ReNcell CX (cell line): ENCODE data around the gene RIMBP2.

DNA sequence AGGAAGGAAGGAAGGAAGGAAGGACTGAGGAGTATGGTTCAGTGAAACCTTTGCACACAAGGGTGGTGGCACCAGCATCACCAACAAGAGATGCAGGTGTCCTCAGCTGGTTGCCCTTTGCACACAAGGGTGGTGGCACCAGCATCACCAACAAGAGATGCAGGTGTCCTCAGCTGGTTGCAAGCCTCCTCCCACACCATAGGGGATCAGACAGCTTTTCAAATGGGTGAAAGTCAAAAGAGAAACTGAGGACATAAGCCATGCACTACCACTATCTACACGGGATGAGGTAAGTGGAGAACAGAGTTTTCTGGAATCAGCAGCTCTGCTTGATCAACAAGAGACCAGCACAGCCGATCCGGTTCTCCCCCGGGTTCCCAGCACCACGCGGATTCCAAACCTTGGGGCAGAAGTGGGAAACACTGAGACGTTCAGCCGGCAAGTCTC, 2.8 kb downstream of the RIMBP2 start:
- PRO-cap: no peak

- PRO-cap: no peak
These were observed at the start of gene RIMBP2 for GRCh38 chr12:130716125-130716875. TSS of gene RIMBP2 (minus strand) at chr12:130716299.

DNA sequence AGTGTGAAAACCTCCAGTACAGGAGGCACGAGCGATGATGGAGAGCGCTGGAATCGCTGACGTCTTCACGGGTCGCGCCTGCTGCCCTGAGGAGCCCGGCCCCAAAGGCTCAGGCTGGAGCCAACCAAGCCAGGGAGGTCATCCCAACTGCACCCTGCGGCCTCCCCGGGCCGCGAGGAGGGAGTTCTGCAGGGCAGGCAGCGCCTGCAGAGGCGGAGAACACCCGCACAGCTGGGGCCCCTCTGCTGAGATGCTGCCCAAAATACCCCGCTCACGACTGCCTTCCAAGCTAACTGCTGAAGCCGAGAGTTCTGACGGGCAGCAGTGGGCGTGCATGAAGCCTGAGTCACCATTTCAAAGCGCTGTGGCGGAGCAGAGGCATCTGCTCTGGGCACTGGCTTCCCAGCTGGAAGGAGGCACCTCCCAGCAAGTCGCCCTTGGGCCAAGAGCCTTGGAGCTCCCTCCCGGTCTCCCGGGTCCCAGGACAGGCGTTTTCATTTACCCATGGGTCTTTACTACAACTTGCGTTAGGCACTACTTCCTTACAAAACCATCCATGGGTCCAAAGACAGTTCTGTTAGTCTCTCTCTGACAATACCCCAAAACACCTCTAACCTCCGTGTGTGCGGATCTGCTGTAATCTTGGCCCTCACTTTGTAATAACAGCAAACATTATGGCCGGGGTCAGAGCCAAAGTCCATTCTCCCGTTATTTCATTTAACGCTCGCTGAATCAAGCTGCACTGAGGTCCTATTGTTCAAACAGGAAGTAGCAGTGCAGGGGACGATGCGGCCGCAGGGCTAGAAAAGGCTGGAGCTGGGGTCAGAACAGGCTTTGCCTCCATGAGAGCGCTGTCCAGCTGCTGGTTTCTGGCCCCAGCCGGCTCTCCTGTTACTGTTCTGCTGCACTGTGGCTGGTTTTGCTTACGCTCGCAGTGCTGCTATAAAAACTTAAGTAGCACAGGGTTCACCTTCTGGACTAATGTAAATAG, 60.2 kb upstream of the RIMBP2 start:
- PRO-cap: no peak

DNA sequence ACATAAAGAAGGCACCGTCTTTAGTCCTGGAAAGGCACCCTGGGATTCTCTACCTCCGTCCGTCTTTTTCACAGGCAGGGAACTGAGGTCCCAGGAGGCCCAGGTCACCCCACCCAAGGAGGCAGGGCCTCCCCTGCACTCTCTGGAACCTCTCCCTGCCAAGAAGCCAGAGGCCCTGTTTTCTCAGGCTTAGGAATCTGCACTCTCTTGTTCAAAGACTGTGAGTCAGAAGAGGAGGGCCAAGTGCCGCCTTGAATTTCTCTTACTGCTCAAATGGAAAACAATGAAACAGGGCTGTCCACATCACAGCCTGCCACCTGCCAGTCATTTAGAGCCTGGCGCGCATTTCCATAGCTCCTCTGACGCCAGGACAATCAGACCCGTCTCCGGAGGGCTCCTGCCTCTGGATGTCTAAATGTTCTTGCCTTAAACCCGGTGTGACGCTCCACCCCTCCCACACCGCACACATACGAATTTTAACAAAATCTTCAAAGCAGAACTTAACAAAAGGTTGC, 51.0 kb downstream of the STX2 start:
- PRO-cap: bidirectional peak, plus-strand start at position 355 of the sequence, minus-strand start at position 78 of the sequence

DNA sequence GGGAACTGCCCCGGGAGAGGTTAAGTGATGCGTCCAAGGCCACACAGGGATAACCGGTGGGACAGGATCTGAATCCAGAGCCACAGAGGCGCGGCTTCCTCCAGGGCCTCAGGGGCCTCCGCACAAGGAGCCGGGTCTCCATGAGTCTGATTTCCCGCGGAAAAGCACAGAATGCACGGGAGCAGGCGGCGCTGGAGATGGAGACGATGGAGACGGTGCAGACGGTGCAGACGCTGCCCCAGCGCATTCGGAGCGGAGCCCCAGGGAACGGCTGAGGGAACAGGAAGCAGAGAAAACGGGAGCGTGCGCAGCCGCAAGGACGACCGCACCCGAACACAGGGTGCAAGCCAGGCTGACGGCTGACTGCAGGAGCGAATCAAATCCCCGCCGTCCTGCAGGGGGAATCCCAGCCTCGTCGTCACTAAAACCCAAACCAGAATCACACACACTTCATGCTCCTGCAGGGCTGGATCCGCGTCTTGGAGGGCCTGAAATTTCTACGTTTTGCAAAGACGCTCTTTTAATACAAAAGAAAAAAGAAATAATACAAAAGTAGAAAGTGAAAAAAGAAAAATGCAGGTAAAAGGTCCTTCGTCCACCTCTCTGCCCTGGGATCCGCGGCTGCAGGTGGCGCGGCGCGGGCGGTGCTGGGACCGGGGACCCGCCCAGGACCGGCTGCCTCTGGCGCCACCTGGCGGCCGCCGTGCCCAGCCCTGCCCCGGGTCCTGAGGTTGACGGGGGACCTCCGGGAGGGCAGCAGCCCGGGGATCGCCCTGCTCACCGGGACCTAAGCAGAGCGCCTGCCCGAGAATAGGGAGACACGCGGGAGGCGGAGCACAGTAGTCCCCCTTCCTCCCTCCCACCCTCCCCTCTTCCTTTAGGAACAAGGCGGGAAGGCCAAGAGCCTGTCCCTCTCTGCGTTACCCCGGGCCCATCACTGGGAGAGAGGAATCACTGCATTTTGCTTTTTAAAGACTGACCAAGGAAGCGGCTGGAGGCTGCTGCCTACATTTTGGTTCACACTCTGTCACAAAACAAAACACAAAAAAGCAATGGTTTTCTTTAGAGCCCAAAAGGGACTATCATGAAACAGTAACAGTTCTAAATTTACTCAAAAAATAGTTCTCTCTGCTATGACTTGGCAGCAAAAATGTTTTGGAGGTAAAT, 20.2 kb downstream of the STX2 start:
- PRO-cap: no peak

DNA sequence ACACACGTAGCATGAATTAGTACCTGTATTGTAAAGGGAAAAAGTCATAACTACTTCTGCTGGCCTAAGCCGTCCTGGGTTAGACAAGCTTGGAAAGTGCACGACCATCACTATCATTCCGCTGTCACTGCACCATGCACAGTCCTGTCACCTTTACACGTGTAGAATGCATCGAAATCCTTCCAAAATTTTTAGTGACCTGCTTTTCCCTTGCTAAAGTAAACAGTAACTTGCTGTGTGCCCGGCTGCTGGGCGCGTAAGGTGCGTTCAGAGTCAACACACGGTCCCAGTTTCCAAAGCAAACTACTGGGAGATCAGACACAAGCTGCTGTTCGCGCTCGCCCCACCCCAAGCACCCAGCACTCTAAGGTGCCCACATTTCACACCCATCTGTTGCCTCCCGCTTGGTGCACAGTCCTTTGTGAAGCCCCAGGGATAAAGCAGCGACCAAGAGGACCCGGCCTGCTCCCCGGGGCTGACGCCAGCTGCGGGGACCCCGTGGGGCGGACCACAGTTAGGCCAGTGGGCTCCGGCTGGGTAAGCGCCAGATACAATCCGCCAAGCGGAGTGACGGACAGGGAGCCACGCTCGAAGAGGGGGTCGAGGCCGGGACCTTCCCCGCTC, 776 bp downstream of the STX2 start:
- PRO-cap: bidirectional peak, plus-strand start at position 553 of the sequence, minus-strand start at position 415 of the sequence

DNA sequence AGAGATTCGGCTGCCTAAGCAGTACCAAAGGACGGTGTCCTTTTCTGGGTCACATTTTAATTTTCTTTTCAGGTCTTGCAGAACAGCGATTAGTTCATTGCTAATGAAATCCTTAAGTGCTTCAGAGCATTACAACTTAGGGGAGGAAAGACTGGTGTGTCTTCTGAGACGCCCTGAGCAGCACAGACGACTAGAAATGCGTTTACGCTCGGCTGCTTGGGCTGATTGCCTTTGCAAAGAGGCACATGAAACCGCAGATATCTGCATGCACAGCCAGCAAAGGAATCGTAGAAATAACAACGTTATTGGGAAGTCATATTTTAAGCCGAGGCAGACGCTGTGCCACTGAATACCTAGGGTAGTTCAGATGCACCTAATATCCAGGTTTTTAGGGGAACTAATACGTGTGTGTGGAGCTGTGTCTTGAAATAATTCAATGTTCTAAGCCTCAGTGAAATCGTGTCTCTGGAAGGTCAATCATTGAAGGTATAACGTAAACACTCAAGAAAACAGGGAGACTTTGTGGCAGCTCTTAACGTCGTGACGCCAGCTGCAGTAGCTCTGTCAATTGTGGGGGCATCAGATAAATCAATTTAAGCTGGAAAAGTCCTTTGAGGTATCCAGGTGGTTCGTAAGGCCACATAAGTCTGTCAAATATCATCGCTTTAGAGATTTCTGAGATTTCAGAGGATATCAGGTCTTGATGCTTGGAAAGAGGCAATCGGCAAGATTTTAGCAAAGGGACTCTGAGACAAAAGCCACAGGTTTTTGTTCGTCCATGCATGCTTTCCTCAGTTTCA, 36.9 kb upstream of the ADGRD1 start:
- PRO-cap: no peak

DNA sequence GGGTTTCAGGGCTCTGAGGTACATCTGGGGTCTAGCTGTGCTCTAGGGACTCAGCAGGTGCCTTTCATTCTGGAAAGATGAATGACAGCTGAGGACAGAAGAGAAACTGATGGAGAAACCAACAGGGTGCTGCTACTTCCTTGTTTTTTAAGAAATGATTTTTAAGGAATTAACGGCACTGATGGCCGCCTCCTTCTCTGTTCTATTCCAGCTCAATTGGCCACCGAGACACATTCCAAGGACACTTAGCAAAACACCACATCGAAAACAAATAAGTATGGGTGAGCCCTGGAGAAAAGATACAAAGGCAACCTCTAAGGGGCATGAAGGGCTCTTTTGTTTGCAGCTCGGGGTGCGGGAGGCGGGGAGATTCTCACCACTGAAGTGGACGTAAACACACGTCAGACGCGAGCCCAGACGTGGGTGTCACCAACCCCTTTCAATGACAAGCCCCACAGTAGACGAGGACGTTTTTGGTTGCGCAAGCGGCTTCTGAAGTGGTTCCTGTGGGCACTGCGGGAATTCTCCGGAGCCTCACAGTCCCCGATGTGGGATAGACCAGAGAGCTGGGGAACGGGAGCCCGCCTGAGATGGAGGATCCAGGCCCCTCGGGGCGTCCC, 20.5 kb upstream of the ADGRD1 start:
- PRO-cap: no peak

GRCh38 chr12:130954355-130955018, 780 bp downstream of the ADGRD1 start:
- PRO-cap: no peak

DNA sequence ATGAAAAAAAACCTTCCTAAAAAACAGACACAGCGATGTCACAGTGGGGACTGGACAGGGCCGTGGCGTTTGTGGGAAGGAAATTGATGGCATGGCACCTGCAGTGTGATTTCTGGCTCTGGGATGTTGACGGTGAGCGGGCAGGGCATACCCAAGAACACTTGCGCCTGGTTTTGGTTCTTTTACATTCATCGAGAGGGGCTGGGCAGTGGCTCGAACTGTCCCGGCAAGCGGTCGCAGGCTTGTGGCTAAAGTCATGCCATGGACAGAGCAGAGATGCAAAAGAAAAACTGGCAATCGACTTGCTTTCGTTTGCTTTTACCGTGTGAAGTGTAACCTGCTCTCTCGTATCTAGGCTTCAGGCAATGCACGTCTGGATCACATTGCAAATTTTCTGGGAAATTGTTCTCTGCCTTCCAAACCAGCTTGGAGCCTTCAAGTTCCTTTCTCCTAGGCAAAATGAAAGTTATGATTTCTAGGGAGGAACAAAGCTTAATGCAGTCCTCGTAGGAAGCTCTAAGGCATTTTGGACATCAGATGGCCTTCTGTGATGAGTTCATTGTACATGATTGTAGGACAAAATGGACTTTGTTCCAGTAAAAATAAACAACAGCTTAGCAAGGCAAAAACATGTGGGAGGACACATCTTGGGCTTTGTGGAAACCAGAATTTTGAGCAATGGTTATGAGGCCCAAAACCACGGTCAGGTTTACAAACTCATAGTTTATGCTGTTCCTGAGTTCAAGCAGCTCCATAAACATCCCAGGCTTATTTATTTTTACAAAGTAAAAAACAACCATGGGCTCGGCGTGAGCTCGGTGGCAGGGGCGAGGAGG, 18.3 kb downstream of the ADGRD1 start:
- PRO-cap: no peak

- PRO-cap: no peak
These were observed 236.5 kb upstream of the SFSWAP start for GRCh38 chr12:131474331-131474814.

- PRO-cap: no peak
These were observed 50.5 kb upstream of the MMP17 start for GRCh38 chr12:131777559-131778322.

GRCh38 chr12:131793006-131793423, 35.2 kb upstream of the MMP17 start:
- PRO-cap: no peak

GRCh38 chr12:131895166-131895970, 946 bp downstream of the ULK1 start:
- PRO-cap: no peak

GRCh38 chr12:131915506-131916357, 13.3 kb upstream of the PUS1 start:
- PRO-cap: no peak

DNA sequence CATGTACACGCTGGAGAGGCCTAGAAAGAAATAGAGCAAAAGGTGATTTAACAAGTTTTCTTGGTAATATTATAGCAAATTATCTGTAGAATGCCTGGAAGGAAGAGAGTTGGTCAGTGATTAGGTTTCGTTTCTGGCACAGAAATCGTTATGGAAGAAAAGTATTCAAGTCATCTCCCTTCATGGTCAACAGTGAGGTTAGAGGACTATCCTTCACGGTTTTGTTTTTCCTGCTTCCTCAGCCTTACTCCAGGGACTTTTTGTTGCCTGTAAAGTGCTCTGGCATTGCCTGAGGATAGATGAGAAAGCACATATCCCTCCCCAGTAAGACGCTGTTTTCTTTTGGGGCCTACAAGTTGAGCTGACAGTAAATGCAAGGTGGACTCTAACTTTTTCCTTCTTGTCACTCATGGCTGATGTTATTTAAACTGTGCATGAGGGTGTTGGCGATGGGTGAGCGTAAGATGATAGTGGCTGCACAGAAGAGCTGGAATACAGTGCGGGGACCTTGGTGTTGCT, 81.3 kb downstream of the EP400 start:
- PRO-cap: no peak

DNA sequence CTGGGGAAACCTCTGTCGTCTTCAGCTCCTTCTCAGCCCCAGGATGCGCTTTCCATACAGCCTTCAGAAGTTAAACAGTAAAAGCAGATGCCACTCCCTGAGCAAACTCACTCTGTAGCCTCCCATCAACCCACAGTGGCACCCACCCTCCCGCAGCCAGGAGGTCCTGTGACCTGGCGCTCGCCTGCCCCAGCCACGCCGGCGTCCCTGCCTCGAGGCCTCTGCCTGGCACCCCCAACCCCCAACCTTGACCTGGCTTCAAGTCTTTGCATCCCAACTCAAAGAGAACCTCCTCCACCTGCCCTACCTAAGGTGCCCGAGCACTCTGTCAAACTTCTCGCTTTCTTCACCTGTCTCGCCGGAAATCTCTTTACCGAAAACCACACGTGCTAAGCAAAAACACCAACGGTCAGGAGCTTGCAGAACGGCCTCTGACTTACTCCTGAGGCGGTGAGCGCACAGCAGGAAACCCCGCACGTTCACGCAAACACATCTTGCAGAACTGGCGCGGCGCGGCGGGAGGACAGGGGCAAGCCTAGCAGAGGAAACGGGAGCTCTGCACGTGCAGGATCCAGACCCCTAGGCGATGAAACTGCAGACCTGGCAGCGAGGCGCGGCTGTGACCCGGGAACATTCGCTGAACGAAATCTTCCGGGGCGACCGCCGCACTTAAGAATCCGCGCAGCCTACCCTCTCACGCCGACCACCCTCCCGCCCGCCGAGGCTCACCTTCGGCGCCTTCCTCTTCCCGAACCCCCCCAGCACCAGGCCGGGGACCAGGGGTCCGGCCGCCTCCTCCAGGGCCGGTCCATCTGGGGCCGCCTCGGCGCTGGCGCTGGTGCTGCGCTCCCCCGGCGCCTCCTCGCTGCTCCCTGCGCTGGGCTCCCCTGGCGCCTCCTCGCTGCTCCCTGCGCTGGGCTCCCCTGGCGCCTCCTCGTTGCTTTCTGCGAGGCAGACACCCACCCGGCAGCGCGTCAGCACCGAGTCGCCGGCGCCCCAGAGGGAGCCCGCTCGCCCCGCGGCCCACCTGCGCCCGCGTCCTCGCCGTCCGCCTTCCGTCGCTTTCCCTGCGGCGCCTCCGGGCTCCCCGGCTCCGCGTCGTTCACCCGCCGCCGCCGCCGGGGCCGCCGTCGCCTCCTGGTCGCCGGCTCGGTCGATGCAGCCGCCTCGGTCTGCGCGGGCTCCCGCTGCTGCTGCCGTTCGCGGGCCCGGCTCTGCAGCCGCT, 741 bp downstream of the DDX51 start:
- PRO-cap: no peak

GRCh38 chr12:132151217-132151752, 7.0 kb downstream of the NOC4L start:
- PRO-cap: no peak

- PRO-cap: no peak
These were observed 14.4 kb upstream of the GALNT9 start for GRCh38 chr12:132343801-132344154.

DNA sequence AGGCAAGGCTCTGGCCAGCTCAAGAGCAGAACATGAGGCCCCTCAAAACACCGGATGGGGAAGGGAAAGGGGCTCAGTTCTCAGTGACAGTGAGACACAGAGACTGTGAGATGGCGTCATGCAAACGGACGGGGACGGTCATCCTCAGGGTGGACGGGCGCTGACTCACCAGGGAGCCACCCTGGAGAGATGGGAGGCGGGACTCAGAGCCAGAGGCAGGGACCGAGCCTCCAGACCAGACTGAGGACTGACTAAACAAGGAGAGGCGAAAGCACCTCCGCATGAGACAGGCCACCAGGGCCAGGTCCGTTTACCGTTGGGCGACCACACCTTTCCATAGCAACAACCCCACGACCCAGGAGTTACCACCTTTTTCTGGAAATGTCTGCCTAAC, 64.0 kb upstream of the GALNT9 start:
- PRO-cap: no peak